ENCODE results near the gene PPID.

DNA sequence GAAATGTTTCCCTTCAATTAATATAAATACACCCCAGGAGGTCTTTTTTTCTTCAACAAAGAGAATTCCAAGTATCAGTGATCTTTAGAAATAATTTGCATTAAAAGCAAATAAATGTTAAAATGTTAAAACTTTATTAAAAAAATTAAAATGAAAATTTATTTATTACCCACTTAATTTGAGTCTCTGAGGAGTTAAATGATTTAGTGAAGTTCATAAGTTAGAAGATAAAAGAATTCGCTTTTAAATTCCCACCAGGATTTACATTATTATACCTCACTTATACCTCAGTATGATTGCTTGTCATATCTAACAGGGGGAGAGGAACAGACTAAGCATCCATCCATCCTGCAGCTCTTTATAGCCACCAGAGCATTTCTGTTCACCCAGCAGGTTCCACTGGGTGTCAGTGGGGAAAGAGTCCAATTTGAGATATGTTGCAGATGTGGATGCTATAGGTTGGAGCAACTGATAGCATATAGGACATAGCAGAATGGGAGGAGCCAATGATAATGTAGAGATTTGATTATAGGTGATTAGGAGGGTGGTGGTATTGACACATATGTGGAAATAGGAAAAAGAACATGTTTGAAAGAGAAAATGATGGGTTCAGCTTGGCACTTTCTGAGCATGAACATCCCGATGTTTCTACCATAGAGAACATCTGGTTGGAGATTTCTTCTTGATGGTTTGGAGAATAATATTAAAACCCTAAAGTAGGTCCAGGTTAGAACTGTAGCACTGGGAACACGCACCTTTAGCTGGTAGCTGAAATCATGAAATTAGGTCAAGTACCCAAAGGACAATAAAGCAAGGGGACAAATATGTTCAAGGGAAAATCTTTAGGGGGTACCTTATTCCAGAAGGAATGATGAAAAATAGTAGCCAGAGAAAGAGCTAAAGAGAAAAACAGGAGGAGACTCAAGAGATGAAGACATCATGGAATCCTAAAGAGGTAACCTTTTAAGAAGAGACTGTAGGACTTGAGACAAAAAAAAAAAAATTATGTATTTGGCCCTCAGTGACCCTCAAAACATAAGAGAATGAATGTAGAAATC is 5.9 kb downstream of the TMEM144 start:
- RRBS: no CpG with 5 or more reads among the region's 3 CpGs

DNA sequence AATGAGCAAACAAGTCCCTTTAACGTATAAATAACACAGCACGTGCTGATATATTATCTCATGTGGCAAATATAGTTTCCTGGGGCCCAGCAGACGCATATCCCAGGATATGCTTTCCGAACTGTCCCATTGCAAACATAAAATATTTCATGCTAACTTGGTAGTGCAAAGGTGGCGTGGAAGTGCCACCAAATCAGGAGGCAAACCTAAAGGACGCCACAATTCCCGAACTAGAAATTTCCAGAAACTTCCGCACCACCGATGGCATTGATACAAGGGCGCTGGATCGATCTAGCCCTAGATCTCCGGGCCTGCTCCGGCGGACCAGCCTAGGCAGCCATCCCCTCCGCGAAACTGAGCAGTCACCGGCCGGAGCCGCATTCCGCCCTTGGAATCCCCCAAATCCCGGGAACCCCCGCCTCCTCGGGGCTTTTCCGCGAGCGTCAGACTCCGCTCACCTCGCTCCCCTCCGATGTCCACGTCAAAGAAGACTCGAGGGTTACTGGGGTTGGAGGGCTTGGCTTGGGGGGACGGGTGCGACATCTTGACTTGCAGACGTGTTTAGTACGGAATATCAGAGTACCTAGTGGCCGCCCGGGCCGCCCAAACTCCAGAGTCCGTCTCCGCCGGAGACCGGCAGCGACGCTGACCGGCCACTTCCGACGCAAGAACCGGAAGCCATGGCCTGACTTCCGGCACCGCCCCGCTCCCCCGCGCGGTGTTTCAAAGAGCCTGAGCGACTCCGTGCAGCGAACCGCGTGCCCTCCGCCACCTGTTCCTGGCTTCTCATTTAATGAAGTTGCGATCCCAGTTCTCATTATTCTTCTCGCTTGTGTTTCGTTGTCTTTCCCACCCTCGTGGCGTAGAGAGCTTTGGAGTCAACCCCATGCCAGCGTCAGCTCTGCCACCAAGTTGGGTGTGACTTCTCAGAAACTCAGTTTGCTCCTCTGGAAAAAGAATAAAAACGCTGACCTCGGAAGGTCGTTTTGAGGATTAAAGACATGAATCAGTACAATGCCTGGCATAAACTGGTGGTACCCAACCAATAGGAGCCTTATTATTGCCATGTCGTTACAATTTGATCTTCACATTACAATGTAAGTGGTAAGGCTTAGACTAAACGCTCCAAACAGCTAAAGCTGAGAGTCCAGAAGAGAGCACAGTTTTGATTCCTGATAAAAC is at the start of gene PPID:
Gene PPID (minus strand): TSS at position 651 of the 1,182 bp plus-strand sequence.
- RRBS: 4% methylated on average over 8 of the region's 71 CpGs

GRCh38 chr4:158801002-158801392 is 32.2 kb downstream of the FNIP2 start:
- RRBS: no CpG with 5 or more reads among the region's 4 CpGs

DNA sequence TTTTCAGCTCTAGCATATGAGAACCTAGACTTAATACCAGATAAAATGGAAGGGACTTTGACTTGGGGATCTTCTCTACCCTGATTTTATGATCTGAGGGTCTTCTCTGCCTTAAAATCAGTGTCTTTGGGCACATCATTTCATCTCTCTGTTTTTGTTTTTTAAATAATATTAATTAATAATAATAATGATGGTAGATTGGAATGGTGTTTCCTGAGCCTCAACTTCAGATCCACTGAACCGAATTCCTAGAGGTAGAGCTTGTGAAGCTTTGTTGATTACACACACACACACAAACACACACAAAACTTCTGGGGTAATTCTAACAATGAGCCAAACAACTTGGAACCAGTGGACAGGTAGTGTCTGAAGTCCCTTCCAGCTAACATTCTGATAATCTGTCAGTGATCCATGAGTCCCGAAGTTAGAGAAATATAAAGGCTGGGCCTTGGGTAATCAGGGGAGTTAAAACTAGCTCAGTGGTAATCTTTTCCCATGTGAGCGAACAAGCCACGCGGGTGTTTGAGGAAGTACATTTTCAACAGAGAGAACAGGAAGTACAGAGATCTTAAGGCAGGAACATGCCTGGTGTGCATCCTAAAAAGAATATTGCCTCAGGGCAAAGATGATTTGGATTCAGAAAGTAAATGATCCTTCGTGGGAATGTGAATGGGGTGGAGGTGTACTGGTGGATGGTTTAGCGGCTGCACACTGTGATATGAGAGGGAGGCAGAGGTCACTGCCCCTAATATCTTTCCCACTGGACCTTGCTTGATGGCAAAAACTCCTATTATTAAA is 42.8 kb downstream of the FNIP2 start:
- RRBS: no CpG with 5 or more reads among the region's 7 CpGs

DNA sequence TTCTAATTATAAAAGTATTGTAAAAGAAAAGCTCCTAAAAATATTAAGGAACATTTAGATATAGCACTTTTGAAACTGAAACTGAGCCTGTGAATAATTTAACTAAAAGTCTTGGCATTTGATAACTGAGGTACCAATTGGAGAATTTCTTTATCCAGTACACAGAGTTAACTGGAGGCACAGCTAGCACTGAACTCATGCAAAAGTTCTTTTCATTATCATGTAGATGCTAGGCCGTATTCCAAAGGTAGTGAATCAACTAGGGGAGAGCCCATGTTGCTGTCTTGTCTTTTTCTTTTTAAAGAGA is 76.3 kb downstream of the FNIP2 start:
- RRBS: no CpG with 5 or more reads among the region's 1 CpG

- RRBS: no CpG with 5 or more reads among the region's 5 CpGs
Observed at GRCh38 chr4:158878961-158879899, 110.4 kb downstream of the FNIP2 start.

- RRBS: no CpG with 5 or more reads among the region's 2 CpGs
Observed at GRCh38 chr4:159262834-159263264, 160.0 kb downstream of the RAPGEF2 start.

DNA sequence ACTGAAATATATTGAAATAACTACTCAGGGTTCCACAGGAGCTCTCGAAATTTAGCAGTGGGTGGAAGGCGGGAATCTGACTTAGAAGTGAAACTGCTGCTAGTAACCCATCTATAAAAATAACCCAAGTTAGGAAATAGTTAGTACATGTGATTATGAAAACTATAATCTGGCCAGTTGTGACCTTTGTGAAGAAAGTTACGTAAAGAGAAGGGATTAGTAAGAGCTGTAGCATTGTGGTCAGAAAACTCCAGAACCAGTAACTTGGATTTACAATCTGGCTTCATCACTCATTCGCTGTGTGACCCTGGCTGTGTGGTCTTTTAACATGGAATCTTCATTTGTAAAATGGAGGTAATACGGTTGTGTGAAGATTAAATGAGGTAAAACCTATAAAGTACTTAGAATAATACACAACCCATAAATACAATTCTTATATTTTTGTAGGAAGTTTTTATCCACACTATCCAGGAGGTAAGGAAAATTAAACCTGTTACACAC is 175.6 kb downstream of the RAPGEF2 start:
- RRBS: no CpG with 5 or more reads among the region's 5 CpGs

DNA sequence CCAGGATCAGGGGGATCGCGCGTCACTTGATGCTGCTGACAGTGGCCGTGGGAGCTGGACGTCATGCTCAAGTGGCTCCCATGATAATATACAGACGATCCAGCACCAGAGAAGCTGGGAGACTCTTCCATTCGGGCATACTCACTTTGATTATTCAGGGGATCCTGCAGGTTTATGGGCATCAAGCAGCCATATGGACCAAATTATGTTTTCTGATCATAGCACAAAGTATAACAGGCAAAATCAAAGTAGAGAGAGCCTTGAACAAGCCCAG is 250.6 kb downstream of the RAPGEF2 start:
- RRBS: no CpG with 5 or more reads among the region's 7 CpGs

- RRBS: no CpG with 5 or more reads among the region's 8 CpGs
Observed at GRCh38 chr4:159382727-159383359, 280.0 kb downstream of the RAPGEF2 start.

GRCh38 chr4:159397919-159398398 is 295.1 kb downstream of the RAPGEF2 start:
- RRBS: no CpG with 5 or more reads among the region's 5 CpGs

GRCh38 chr4:160593337-160593775 is 1490.5 kb downstream of the RAPGEF2 start:
- RRBS: no CpG with 5 or more reads among the region's 3 CpGs

GRCh38 chr4:163343074-163343468 is 621 bp upstream of the NPY5R start:
- RRBS: no CpG with 5 or more reads among the region's 7 CpGs

- RRBS: no CpG with 5 or more reads among the region's 4 CpGs
Observed at GRCh38 chr4:163600684-163601004, 106.2 kb downstream of the TMA16 start.

DNA sequence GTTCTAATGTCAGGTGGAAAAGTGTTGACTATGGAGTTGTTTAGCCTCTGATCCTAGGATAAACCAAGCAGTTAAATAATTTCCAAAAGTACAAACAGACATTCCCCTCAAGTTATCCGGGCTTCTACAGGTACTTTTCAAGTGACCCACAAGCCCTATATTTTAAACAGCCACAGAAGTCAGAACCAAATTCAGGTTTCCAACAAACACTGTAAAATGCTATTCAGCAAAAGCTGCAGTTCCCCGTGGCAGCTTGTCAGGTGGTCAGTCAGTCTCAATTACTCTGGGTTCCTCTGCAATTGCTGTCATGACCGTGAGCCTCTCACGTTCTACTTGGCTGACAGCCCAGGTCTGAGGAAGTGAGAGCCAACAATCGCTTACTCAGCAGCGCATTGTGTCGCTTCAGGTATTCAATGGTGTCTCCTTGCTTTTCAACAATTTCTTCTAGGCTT is 25.7 kb downstream of the TRIM75 start:
- RRBS: no CpG with 5 or more reads among the region's 7 CpGs

- RRBS: no CpG with 5 or more reads among the region's 12 CpGs
Observed at GRCh38 chr4:165206366-165206858, 949 bp upstream of the KLHL2 start.

DNA sequence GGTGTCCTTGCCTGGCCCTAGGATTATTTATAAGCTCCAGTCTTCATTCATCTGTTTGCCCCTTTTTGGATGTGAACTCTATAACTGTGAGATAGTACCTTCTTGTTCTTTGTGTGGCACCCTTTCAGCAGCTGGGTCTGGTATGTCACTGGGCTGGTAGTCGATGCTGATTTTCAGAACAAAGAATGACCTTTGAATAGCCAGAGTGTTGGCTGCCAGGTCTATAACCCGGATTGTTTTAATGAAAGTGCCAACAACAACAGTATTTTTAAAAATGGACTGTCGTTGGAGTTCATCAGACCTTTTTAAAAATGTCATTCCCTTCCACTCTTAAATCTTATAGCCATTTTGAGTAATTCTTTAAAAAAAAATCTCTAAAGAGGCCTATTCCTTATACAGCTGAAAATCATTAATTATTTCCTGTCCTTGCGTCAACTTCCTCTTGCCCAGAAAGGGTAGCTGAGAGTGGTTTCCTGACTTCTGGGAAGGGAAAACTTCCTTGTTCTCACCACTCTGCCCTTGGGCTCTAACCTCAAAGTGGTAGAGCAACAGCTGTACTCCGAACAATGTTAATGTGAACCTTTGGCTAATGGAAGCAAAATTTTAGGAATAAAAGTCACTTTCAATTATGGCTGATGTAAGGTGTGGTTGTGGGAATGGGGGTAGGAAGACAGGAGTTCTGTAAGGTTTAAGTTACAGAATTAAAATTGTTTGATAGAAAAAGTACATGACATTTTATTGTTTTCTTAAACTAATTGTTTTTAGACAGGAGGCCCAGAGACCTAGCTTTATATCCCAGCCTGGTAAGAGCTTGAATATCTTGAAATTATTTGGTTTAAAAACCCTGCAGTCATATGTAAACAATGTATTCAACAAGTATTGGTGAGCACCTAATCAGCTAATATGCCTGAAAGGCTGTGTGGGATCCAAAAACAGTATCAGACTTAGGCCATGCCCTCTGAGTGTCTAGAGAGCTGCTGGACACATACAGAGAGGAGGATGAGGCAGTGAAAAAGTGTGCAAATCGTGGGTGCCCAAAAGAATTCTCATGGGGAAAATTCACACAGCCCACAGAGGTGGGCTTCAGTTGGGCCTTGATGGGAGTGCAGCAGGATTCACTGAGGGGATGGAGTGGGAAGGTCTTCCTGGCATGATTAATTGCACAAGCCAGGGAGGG is 15.4 kb downstream of the KLHL2 start:
- RRBS: no CpG with 5 or more reads among the region's 6 CpGs

- RRBS: no CpG with 5 or more reads among the region's 6 CpGs
Observed at GRCh38 chr4:165328841-165329660, 1.6 kb downstream of the MSMO1 start.

GRCh38 chr4:165364559-165364897 is 14.3 kb upstream of the CPE start:
- RRBS: no CpG with 5 or more reads among the region's 1 CpG

Measured in GM06990 (cell line).